Pulmonary lymph node (tissue), 1 donor: ENCODE measurements around the gene DSG1.

- PRO-cap = unidirectional peak, minus-strand start at chr18:23972565
Observed at GRCh38 chr18:23972435-23972839, 42.1 kb upstream of the TTC39C start.

GRCh38 chr18:23998765-23999241 lies 15.8 kb upstream of the TTC39C start:
- PRO-cap = no peak

GRCh38 chr18:24076212-24076827 lies 61.8 kb downstream of the TTC39C start:
- PRO-cap = no peak

DNA sequence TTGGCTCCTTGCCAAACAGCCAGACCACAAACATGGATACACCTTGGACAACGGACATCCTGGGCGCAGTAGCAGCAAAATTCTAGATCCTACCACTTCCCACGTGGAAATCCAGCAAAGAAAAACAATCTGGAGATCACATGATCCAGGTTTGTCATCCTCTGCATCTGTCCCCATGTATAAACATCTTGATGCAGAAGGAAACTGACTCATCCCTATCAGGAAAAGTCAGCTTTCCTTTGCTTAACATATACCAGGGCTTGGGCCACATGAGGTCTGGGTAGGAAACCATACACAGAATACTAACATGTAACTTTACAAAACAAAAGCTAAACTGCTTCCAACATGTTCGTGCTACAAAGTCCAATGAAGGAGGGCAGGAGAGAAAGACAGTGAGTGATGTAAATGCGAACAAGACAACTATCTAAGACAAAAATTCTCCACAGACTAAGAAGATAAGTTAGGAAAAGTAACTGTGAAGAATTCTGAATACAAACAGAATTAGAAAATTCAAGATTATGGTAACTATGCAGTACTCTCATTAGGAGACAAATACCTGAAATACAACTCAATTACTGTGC lies 52.9 kb downstream of the ZNF521 start:
- PRO-cap = no peak

DNA sequence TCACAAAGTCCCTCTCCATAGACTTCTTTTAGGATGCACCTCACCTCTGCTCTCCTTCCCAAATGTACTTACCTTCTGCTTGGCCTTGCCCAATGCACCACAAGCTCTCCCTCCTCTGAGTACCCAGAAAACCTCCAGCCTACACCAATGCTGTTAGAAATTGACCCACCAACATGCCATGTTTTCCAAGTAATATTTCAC lies 359.5 kb upstream of the ZNF521 start:
- PRO-cap = no peak

- PRO-cap = no peak
Observed at GRCh38 chr18:26650687-26651426, 102.5 kb upstream of the KCTD1 start.

GRCh38 chr18:26736743-26737161 lies 128.8 kb downstream of the AQP4 start:
- PRO-cap = no peak

GRCh38 chr18:27142550-27143448 lies 42.3 kb downstream of the CHST9 start:
- PRO-cap = no peak

DNA sequence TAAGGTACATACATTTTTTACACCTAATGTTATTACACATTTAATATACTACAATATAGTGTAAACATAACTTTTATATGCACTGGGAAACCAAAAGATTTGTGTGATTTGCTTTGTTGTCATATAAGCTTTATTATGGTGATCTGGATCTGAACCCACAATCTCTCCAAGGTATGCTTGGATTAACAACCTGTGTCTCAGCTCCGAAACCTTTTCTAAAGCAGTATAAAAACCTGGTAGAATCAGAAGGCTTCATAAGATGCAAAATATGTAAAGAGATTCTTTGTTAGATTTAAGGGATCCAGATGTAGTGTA lies 335.0 kb downstream of the CDH2 start:
- PRO-cap = no peak

DNA sequence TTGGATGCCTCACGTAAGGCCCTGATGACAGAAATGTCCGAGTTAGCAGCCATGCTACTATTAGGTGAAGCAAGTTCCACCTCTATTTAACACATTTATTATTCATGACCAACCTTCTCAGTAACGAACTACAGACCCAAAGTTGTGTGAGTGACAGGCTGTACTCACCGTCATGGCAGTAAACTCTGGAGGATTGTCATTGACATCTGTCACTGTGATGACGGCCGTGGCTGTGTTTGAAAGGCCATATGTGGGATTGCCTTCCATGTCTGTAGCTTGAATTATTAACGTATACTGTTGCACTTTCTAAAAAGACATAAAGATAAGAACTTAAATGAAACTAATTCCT lies 183.6 kb downstream of the CDH2 start:
- PRO-cap = no peak

DNA sequence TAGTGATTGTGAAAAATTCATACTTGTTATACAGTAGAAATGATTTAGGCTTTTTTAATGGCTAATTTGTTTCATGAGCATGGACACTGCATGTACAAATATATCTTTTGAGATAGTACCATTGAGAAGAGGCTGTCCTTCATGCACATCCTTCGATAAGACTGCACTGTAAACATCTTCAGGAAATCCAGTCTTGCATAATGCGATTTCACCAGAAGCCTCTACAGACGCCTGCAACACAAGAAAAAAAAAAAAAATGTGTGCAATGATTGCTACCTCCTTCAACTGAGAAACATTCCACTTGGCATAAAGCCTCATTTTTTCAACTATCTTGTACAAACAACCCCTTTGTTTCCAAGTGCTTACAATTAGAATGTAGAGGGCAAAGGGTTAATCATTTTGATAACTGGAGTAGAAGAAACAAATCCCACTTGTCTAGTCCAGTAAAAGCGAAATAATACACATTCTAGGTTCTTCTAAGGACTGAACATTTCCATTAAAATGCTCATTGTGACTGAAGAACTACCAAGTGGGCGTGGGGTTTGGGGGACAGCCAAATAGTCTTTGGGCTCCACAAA lies 29.3 kb downstream of the CDH2 start:
- PRO-cap = unidirectional peak, minus-strand start at position 157 of the sequence

DNA sequence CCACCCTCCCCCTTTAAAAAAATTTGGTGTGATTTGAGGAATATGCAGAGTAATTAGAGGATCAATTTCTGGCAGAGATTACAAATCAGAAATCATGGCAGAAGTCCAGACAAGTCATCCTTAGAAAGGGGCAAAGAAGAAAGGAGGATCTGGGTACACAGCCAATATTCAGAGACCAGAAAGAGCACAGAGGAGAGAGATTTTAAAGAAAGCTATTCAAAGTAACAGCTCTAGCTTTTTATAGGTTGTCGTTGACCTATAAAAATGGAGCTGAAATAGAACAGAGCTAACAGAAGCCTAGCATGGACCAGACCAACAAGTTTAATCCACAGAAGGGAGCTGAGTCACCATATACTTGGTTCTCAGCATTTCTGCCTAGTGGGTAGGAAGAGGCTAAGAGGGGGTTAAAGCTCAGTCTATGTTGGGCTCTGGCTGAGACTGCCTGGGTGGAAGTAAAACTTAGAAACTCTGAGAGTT lies 677.9 kb upstream of the CDH2 start:
- PRO-cap = no peak

GRCh38 chr18:31041352-31042034 lies 1.0 kb downstream of the DSC3 start:
- PRO-cap = no peak

DNA sequence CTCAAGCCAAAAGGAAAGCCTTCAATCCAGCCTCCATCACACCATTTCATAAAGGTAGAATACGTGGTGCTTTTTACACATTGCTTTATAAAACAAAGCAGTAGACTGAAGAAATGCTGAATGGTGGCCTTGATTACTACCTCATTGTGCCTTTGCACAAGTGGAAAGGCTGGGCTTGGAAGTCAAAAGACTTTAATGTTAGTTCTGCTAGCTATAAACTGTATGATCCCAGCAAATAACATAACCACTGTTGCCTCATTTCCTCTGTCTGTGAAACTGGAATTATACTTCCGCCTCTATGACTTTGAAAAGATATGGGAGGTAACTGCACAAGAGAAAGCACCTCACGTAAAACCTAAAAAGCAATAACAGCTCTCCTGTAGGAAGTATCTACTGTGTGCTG lies 43.4 kb upstream of the DSC1 start:
- PRO-cap = no peak

- PRO-cap = no peak
Observed at GRCh38 chr18:31227884-31228259, 65.2 kb upstream of the DSC1 start.

DNA sequence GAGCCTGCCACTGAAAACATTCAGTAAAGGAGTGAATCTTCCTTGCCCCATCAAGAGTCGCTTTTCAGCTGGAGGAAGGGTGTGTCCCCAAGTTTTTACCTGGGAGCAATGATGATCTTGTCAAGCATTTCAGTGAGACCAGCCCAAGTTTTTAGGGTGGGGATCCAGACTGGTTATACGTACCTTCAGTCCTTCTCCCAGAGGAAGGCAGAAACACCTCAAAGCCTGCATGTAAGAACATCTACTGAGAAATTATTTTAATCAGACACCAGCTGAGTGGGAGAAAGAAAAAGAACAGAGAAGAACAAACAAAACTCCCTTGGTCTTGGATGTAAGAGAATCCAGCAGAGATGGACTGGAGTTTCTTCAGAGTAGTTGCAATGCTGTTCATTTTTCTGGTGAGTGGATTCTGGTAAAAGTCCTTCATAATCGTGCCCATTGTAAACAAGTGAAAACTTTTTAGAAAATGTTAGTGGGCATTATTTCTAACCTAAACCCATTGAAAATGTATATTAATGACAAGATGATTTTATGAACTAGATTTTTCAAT lies at the start of gene DSG1:
Gene DSG1, plus strand, starts transcription at position 210 of the 550 bp plus-strand sequence.
- PRO-cap = no peak

GRCh38 chr18:31424492-31424917 lies 23.0 kb upstream of the DSG3 start:
- PRO-cap = no peak

DNA sequence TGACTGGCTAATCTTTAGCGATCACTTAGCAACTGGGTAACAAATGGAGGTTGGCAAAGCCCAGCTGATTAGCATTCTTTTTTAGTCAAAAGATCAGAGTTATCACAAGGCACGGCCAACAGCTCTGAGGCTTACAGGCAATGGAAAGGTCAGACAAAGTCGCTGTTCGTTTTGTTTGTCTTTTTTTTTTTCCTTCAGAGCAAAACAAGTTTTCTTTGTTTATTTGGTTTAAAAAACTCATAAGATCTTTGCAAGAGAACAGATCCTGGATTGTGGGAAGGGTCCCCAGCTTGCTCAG lies 28.9 kb upstream of the TTR start:
- PRO-cap = no peak

- PRO-cap = no peak
Observed at GRCh38 chr18:31723778-31724962, 36.5 kb downstream of the SLC25A52 start.

GRCh38 chr18:32040767-32041454 lies 22.3 kb downstream of the RNF125 start:
- PRO-cap = no peak